H1 (cell line): ENCODE measurements around a stretch of chr2.

GRCh38 chr2:3465575-3466500, 53.5 kb downstream of the ADI1 start:
- RRBS, result no CpG with 5 or more reads among the region's 22 CpGs
CAGE:
- cytosol, long polyA plus RNA, result no peak
- long polyA plus RNA, result no peak
- nucleus, long polyA plus RNA, result no peak

DNA sequence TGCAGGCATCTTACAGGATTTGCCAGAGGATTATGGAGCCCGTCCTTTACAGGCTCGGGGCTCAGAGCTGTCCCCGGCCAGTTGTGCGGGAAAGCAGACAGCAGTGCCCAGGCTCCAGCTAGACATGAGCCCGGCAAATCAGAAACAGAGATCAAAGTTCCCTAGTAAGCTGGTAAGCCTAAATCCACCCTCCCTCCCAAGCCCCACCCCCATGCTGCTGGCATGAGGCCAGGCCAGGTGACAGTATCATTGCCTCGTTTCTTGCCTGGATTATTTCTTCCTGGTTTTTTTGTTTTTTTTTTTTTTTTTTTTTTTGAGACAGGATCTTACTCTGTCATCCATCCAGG, 38.7 kb downstream of the ADI1 start:
- RRBS, result 98% methylated on average over 3 of the region's 6 CpGs
CAGE:
- cytosol, long polyA plus RNA, result no peak
- long polyA plus RNA, result no peak
- nucleus, long polyA plus RNA, result no peak

DNA sequence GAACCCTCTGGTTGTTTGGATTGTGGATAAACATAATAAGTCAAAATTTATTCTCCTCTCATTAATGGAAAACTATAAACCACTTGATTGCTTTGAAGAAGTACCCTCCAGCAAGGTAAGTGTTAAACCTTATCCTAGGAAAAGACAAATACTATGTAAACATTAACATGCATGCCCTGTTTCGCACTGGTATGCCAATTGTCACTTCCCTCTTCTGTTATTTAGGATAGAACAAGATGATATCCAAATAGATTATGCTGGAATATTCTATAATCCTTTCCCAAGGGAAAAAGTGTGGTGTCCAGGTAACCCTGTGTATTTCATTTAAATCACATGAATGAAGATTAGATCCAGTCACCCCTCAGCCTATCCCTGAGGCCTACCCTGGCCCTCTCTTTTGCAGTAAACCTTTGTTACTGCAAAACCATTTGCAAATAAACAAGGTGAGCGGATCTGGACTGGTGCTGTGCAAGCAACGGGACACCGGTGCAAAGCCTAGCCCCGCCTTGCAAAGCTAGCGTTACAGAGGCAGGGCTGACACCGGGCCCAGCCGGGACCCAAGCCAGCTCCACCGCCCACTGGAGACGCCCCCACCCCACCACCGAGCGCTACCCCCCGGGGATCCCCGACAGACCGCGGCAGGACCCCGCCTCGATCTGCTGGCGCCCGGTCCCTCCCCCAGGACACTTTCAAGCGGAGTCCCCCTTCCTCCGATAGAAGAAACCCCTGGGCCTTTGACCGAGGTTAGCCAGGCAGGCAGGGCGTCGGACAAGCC, 1.1 kb downstream of the ADI1 start:
- RRBS, result 1% methylated on average over 17 of the region's 25 CpGs
CAGE:
- cytosol, long polyA plus RNA, result no peak
- long polyA plus RNA, result no peak
- nucleus, long polyA plus RNA, result no peak

DNA sequence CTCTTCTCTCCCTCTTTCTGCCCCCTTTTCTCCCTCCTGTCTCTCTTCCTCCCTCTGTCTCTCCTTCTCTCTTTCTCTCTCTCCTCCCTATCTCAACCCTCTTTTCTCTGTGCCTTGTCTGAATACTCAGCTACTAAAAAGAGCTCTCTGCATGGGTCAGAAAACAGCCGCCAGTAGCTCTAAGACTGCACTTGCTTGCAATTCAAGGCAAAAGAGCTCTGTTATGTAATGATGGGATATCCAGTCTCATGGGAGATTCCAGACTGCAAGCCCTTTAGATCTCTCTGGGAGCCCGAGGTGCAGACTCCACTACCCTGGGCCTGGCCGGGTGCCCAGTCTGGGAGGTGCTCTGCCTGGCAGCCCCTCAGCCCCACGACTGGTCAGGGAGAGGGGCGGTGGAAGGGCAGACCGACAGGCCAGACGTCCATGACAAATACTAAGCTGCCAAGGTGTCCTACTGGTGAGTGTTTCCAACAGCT, 5.5 kb upstream of the ADI1 start:
- RRBS, result no CpG with 5 or more reads among the region's 7 CpGs
CAGE:
- cytosol, long polyA plus RNA, result no peak
- long polyA plus RNA, result no peak
- nucleus, long polyA plus RNA, result no peak

- RRBS, result 100% methylated on average over 1 of the region's 13 CpGs
CAGE:
- cytosol, long polyA plus RNA, result no peak
- long polyA plus RNA, result no peak
- nucleus, long polyA plus RNA, result start-site peak on the plus strand at chr2:3580170-3580174, 68 reads
Measured at GRCh38 chr2:3579515-3580624, 4.8 kb downstream of the RPS7 start.

DNA sequence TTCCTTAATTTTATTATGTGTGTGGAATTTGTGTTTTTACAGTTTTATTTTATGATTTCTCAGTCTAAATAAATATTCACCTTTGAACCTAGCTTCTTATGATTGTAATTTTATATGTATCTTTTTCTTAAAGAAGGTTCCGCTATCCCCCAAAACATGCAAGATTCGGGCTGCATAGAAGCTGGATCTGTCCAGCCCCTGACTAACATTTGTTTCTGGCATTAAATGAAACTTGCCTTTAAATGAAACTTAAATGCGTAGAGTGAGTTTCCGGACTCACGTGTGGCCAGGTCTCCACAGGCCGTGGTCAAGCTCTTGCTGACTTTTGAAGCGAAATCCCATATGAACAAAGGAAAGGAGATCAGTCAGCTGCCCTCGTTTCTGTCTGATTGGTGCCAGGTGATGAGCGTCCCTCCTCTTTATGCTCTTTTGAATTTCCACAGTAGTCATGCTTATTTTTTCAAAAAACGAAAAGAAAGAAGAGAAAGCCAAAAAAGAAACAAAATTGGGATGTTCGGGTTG, 509 bp upstream of the COLEC11 start:
- RRBS, result no CpG with 5 or more reads among the region's 11 CpGs
CAGE:
- cytosol, long polyA plus RNA, result no peak
- long polyA plus RNA, result no peak
- nucleus, long polyA plus RNA, result no peak

DNA sequence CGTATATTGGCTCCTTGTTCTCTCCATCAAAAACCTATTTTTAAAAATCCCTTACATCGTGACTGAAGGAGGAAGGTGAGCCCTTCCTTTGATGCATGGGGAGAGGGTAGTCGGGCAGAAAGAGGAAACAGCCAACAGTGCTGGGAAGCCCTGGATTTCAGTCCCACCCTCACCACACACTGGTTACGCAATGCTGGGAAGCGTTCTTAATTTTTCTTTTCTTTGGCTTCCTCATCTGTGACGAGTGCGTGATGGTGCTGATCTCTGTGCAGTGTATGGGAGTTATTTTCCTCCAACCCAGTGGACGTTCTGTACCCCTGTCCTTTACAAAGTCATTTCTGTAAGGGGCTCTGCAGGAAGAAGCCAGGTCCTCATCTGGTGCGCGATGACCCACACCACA, 4.0 kb downstream of the COLEC11 start:
- RRBS, result no CpG with 5 or more reads among the region's 10 CpGs
CAGE:
- cytosol, long polyA plus RNA, result no peak
- long polyA plus RNA, result no peak
- nucleus, long polyA plus RNA, result no peak

GRCh38 chr2:4283867-4284124, 580.4 kb downstream of the DCDC2C start:
- RRBS, result no CpG with 5 or more reads among the region's 2 CpGs
CAGE:
- cytosol, long polyA plus RNA, result no peak
- long polyA plus RNA, result no peak
- nucleus, long polyA plus RNA, result no peak

DNA sequence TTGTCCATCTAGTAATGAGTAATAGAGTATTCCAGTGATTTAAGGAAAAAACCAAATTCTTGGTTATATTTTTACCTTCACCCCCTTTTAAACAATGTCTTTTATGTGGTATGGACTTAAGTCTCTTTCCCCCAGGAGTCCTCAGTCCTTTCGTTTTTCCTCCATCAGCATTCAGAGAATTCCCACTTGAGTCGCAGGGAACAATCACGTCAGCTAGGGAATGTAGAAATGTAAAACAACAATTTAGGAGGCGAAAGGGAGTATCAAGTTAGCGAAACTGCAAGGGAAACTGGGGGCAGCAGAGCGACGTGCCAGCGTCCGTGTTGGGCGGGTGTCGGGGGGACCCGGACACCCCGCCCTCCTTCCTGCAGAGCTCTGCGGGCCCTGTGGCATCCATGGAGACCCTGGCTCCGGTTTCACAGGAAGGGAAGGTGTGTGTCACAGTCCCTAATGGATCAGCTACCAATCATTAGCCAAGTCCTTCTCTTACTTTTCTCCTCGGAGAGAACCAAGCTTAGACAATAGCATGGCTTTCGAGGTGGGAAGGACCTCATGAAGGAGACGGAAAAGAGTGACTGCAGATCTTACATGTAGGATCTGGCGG, 33.6 kb downstream of the SOX11 start:
- RRBS, result 1% methylated on average over 4 of the region's 19 CpGs
CAGE:
- cytosol, long polyA plus RNA, result no peak
- long polyA plus RNA, result no peak
- nucleus, long polyA plus RNA, result no peak

GRCh38 chr2:5914841-5915208, 222.6 kb downstream of the SOX11 start:
- RRBS, result no CpG with 5 or more reads among the region's 3 CpGs
CAGE:
- cytosol, long polyA plus RNA, result no peak
- long polyA plus RNA, result no peak
- nucleus, long polyA plus RNA, result no peak

- RRBS, result no CpG with 5 or more reads among the region's 9 CpGs
CAGE:
- cytosol, long polyA plus RNA, result no peak
- long polyA plus RNA, result no peak
- nucleus, long polyA plus RNA, result no peak
Measured at GRCh38 chr2:6073657-6074386, 381.6 kb downstream of the SOX11 start.

- RRBS, result 90% methylated on average over 2 of the region's 34 CpGs
CAGE:
- cytosol, long polyA plus RNA, result no peak
- long polyA plus RNA, result no peak
- nucleus, long polyA plus RNA, result no peak
Measured at GRCh38 chr2:7007779-7009039, 91.0 kb downstream of the RNF144A start.

DNA sequence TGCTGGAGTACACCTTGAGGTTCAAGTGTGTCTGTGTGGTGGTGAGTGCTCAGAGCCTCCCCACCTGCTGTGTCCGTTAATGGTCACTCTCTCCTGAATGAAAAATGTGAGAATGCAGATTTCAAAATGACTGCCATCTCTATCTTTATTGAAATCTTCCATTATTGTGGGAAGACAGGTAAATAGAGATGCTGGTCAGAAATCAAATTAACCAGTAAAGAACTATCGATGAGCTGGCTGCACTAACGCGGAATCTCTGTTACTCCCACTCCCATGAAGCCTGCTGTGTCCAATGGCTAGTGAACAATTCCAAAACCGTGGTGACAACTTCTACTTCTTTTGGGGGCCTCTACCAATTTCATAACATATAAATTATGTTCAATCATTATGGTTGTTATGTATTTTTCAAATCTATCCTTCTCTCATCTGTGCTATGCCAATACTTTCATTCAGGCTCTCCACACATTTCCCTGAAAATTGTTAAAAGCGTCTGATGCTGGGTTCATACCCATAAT, 646.7 kb downstream of the RNF144A start:
- RRBS, result no CpG with 5 or more reads among the region's 6 CpGs
CAGE:
- cytosol, long polyA plus RNA, result no peak
- long polyA plus RNA, result no peak
- nucleus, long polyA plus RNA, result no peak

- RRBS, result no CpG with 5 or more reads among the region's 16 CpGs
CAGE:
- cytosol, long polyA plus RNA, result no peak
- long polyA plus RNA, result no peak
- nucleus, long polyA plus RNA, result no peak
Measured at GRCh38 chr2:8119716-8120927, 561.7 kb upstream of the ID2 start.

- RRBS, result no CpG with 5 or more reads among the region's 11 CpGs
CAGE:
- cytosol, long polyA plus RNA, result no peak
- long polyA plus RNA, result no peak
- nucleus, long polyA plus RNA, result no peak
Measured at GRCh38 chr2:8125548-8126451, 556.1 kb upstream of the ID2 start.

- RRBS, result no CpG with 5 or more reads among the region's 8 CpGs
CAGE:
- cytosol, long polyA plus RNA, result no peak
- long polyA plus RNA, result no peak
- nucleus, long polyA plus RNA, result no peak
Measured at GRCh38 chr2:8134507-8134945, 547.3 kb upstream of the ID2 start.

DNA sequence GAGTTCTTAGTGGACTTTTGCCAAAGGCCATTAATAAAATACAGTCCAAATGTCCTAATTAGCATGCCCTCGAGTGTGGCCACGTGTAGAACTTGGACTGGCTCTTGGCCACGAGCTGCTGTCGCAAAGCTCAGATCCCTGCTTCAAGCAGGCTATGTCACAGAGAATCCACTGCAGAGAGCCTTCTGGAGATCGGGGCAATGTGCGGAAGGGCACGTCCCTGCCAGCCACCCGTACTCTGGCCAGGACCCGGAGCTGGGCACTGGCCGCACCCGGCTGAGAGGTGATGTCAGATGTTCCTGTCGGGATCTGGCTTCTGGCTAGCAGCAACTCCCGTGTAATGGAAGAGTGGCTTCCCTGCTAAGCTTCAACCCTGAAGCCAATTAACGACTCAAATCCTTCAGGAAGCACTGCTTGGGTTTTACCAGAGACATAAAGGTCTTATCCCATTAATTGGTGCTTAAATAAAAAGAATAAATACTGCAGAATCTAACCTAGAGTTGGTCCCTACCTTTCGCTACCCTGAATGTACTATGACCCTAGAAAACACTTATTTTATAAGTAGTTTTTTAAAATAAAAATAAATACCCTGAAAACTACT, 432.6 kb upstream of the ID2 start:
- RRBS, result no CpG with 5 or more reads among the region's 15 CpGs
CAGE:
- cytosol, long polyA plus RNA, result no peak
- long polyA plus RNA, result no peak
- nucleus, long polyA plus RNA, result no peak

GRCh38 chr2:8453026-8453457, 228.8 kb upstream of the ID2 start:
- RRBS, result no CpG with 5 or more reads among the region's 6 CpGs
CAGE:
- cytosol, long polyA plus RNA, result no peak
- long polyA plus RNA, result no peak
- nucleus, long polyA plus RNA, result no peak

- RRBS, result no CpG with 5 or more reads among the region's 9 CpGs
CAGE:
- cytosol, long polyA plus RNA, result no peak
- long polyA plus RNA, result no peak
- nucleus, long polyA plus RNA, result no peak
Measured at GRCh38 chr2:8454658-8455238, 227.1 kb upstream of the ID2 start.

- RRBS, result no CpG with 5 or more reads among the region's 4 CpGs
CAGE:
- cytosol, long polyA plus RNA, result no peak
- long polyA plus RNA, result no peak
- nucleus, long polyA plus RNA, result no peak
Measured at GRCh38 chr2:8459021-8459594, 222.7 kb upstream of the ID2 start.